Caco-2 (cell line): Measurements from ENCODE around the genes SRSF7 and MAP4K3.

- PRO-cap, result no peak
- RRBS, result no CpG with 5 or more reads among the region's 6 CpGs
These were observed 1.5 kb downstream of the ATL2 start for GRCh38 chr2:38375454-38376007.

- PRO-cap, result no peak
- RRBS, result no CpG with 5 or more reads among the region's 12 CpGs
These were observed 89.6 kb upstream of the ATL2 start for GRCh38 chr2:38466377-38467434.

GRCh38 chr2:38750797-38751534 lies at the start of gene SRSF7:
Gene SRSF7, minus strand, starts transcription at chr2:38751361.
- PRO-cap, result bidirectional peak, plus-strand start at chr2:38750908, minus-strand start at chr2:38750851; bidirectional peak, plus-strand start at chr2:38751467, minus-strand start at chr2:38751359
- RRBS, result 6% methylated on average over 7 of the region's 72 CpGs

DNA sequence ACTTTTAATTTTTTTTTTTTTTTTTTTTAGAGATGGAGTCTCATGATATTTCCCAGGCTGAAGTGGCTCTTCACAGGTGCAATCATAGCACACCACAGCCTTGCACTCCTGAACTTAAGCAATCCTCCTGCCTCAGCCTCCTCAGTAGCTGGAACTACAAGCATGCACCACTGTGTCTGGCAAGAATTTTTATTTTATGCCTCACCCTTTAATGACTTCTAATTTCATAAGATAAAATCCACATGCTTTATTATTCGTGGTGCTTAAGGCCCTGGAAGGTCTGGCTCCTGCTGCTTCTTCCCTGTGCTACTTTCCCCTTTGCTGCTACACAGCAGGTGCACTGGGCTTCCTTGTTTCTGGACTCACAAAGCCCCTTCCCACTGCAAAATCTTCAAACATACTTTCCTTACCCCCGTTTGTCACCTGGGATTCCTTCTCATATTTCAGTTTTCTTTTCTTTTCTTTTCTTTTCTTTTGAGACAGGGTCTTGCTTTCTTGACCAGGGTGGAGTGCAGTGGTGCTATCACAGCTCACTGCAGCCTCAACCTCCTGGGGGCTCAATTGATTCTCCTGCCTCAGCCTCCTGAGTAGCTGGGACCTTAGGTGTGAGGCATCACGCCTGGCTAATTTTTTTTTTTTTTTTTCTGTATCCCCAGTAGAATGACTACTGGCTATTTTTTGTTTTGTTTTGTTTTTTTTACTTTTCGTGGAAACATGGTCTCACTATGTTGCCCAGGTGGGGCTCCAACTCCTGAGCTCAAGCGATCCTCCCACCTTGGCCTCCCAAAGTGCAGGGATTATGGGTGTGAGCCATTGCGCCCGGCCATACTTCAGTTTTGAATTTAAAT lies 22.9 kb downstream of the DHX57 start:
- PRO-cap, result no peak
- RRBS, result no CpG with 5 or more reads among the region's 7 CpGs

GRCh38 chr2:38985215-38985954 lies 95.7 kb downstream of the ARHGEF33 start:
- PRO-cap, result no peak
- RRBS, result no CpG with 5 or more reads among the region's 6 CpGs

GRCh38 chr2:39051799-39052528 lies 68.9 kb downstream of the SOS1 start:
- PRO-cap, result no peak
- RRBS, result no CpG with 5 or more reads among the region's 4 CpGs

- PRO-cap, result no peak
- RRBS, result no CpG with 5 or more reads among the region's 9 CpGs
These were observed 28.9 kb downstream of the SOS1 start for GRCh38 chr2:39091564-39092686.

DNA sequence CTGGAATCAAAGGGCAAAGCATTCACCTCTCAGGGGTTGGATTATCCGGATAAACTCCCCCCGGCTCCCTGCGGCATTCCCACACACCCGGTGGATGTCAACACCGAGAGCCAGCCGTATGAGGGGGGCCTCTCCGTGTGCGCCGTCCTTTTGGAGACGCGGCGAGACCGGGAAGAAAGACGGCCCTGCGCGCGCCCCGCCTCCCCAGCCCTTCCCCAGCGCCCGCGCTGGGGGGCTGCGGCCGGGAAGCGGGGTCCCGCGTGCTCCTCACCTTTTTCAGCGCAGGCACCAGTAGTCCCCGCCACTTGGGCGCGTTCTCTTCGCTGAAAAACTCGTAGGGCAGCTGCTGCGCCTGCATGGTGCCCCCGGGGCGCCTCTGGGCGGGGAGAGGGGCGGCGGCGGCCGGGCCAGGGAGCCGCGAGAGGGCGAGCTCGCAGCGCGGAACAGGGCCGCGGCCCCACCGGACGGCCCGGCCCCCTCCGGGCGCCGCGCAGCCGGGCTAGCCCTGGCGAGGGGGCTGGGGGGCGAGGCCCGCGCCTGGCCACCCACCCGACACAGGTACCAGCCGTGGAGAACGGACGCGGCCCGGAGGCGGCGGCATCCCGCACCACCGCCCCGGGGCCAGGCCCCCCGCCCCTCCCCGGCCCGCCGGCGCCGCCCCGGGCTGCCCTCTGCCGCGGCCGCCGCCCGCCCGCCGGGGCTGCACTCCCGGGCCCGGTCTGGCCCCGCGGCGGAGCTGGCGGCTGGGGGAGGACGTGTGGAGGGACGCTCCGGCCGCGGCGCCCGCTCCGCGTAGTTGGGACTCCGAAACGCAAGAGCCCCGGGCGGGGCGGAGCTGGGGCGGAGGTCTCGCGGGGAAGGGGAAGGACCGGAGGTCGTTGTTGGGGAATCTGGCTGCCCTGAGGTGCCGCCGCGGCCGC lies 526 bp downstream of the SOS1 start:
- PRO-cap, result bidirectional peak, plus-strand start at position 148 of the sequence, minus-strand start at position 152 of the sequence; bidirectional peak, plus-strand start at position 571 of the sequence, minus-strand start at position 331 of the sequence
- RRBS, result 3% methylated on average over 82 of the region's 114 CpGs

DNA sequence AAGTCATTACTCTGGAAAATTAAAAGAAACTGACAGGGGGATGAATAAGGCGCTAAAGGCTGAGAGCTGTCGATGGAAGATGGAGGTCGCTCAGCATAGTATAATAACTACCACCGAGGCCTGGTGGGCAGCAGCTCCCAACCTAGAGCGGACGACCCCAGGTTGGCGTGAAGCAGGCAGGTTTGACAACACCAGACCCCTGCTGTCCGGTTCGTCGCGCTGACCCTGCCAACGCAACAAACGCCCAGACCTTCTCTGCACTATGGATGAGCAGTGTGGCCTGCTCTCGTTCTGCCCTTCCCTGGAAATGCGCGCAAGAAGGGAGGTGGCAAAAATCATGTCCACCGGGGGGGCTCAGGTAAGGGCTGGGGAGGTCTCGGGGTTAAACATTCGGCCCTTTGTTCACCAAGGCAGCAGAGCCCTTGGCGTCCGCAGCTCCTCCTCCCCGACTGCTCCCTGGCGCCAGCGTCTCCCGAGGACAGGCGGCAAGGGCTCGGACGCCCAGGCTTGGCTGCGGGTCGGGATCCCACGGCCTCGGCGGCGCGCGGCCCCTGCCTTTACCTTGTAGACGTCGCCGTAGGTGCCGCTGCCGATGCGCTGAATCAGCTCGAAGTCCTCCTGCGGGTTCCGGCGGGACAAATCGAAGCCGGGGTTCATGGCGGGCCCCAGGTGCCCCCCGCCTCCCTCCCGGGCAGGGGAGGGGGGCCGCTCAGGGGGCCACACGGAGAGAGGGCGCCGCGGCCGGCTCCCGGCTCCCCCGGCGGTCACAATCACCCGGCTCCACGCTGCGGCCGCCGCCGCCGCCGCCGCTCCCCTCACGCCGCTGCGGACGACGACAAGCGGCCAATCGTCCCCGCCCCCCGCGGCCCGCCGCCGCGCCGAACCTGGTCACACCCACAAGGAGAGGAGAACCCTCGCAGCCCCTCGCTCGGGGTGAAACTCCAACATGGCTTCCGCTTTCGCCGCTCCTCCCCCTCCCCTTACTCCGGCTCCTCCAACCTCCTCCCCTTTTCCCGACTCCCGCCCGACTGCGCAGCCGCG lies at the start of gene MAP4K3:
MAP4K3 (minus strand) TSS at position 955 of the 1,041 bp plus-strand sequence.
- PRO-cap, result bidirectional peak, plus-strand start at position 389 of the sequence, minus-strand start at position 308 of the sequence; bidirectional peak, plus-strand start at position 468 of the sequence, minus-strand start at position 451 of the sequence; bidirectional peak, plus-strand start outside the sequence, minus-strand start at position 948 of the sequence
- RRBS, result 2% methylated on average over 16 of the region's 97 CpGs

DNA sequence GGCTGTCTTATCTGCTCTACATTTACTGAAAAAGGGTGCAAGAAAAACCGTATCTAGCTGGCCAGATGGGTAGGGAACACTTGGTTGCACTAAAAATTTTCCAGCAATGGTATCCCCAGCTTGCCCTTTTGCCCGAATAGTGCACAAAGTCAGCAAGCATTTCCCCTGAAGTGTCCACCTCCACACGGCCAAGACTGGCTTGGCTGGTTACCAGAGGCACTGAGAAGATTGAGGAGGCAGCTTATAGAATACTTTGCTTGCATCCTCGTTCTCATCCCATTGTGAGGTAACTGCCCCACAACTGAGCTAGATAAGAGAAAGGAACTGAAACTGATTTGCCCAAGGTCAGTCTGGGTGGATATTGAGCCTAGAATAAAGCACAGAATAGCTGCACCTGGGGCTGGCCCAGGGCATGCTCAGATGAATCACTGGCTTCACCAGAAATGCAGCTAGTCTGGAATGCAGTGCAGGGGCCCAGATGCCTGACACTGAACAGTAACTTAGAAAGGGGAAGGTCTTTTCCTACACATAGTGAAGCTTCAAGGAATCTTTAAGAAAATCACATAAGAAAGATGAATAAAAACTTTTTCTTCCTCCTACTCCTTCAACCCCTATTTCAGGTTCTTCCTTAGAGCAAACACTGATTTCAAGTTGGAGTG lies 32.7 kb upstream of the MAP4K3 start:
- PRO-cap, result no peak
- RRBS, result no CpG with 5 or more reads among the region's 4 CpGs

- PRO-cap, result no peak
- RRBS, result no CpG with 5 or more reads among the region's 3 CpGs
These were observed 60.4 kb upstream of the MAP4K3 start for GRCh38 chr2:39497483-39497964.

GRCh38 chr2:39512103-39512778 lies 75.2 kb upstream of the MAP4K3 start:
- PRO-cap, result no peak
- RRBS, result no CpG with 5 or more reads among the region's 8 CpGs

- PRO-cap, result unidirectional peak, minus-strand start at chr2:40238416; unidirectional peak, minus-strand start at chr2:40238638
- RRBS, result no CpG with 5 or more reads among the region's 30 CpGs
These were observed 213.6 kb downstream of the SLC8A1 start for GRCh38 chr2:40238163-40238835.

DNA sequence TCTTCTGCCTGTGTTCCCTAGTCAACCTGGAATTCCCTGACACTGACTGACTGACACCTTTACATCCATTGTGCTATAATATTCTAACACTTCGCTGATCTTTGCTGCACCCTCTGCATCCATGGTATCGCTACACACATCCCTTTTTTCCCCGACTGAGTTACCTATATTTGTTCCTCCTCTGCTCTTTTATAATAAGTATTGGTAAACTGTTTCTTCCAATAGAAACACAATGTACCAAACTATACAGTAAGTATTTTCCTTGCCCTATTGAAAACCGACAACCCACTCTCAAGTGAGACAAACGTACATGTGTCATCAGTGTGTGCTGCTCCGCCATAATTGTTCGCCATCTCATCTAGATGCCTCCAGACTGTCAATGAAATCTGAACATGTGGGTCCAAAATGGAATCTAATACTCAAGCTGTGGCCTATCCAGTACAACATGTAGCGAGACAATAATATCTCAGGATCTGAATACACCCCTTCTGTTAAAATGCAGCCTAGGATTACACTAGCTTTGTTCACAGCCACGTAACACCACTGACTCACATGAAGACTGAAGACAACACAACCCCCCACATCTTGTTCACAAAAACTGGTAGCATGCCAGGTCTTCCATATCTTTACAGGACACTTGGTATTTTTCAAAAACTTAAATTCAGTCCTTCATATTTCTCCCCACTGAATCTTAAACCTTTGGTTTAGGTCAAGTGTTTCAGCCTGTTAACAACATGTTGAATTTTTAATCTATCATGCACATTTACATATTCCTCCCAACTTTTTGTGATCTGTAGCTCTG lies 84.4 kb downstream of the SLC8A1 start:
- PRO-cap, result no peak
- RRBS, result no CpG with 5 or more reads among the region's 9 CpGs

DNA sequence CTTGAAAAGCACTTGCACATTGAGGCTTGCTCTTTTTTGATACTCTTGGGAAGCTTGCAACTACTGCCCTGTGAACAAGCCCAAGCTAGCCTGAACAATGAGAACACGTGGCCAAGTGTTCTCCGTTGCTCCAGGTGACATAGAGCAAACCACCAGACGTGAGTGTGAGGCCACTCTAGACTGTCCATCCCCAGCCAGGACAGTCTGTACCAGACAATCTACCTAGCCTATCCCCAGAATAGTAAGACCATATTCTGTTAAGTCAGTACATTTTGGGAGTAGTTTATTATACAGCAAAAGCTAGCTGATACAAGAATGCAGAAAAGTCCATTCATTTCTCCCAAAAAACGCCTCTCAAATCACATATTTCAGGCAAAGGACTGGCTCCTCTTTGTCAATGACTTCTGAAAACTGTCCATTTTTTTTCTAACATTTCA lies 142.1 kb upstream of the PKDCC start:
- PRO-cap, result no peak
- RRBS, result no CpG with 5 or more reads among the region's 4 CpGs

DNA sequence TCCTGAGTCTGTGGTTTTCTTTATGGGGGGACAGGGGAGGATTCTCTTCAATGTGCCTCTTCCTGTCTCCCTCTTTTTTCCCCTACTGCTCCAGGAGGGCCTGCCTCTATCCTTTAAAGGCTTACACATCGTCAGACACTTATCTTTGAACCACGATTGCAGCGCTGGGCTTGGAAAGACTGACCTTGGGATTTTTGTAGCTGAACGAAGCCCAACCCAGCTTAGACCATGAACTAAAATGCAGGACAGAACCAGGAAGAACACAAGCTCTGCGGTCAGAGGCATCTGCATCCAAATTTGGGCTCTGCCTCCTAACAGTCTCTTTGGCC lies 7.0 kb upstream of the PKDCC start:
- PRO-cap, result no peak
- RRBS, result no CpG with 5 or more reads among the region's 5 CpGs

DNA sequence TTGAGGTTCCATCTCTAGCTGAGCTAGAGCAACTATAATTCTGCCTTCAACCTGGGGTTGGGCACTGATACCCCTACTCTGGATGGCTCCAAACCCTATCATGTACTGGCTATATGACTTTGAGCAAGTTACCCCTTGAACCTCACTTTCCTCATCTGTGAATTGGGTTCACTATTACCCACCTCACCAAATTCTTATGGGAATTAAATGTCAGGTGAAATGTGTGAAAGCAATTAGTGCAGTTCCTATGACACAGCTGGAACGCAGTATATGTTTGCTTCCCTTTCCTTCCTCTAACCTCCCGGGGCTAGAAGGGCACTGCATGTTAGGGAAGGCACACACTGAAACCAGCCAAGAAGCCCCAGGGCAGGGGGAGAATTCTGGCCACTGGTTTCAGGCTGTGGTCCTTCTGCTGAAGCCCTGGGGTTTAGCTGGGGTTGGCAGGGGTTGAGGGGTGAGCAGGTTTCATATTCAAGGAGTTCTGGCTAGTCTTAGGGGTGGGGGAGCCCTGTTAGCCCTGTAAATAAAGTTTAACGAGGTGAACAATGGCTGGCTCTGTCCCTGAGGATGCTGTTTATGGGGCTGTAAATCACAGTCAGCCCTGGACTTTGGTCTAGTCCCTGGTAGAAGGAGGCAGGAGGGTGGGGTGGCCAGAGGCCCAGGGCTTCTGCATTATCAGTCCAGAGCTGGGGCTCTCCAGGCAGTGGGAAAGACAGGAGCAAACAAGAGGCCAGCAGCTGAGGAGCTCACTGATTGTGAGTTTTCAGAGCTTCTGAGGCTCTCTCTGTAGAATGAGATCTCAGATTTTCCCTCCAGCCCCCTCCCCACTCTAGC lies 8.0 kb downstream of the PKDCC start:
- PRO-cap, result bidirectional peak, plus-strand start at position 703 of the sequence, minus-strand start at position 578 of the sequence
- RRBS, result no CpG with 5 or more reads among the region's 3 CpGs

GRCh38 chr2:42060649-42060955 lies 12.8 kb downstream of the PKDCC start:
- PRO-cap, result no peak
- RRBS, result no CpG with 5 or more reads among the region's 2 CpGs

DNA sequence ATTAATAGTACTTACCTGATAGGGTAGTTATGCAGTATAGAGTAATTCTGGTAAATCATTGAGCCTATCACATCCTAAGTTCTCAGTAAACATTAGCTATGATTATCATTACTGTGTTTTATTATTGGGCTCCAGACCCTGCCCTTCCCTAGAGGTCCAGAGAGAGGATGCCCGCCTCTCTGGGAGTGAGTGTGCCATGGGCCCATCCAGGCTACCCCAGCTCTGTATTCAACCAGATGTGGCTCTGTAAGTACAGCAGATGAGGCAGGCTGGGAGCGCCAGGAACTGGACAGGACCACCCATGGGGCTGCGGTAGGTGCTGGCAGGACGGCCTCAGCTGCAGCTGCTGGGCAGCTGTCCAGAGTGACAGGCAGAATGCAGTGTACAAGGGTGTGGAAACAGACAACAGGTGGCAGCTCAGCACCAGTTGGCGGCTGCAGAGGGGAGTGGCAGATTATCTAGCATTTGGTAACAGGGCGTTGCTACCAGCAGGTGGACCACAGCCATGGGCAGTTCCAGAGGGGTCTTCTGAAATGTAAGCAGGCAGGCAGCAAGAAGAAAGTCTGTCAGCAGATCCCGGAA lies 24.4 kb downstream of the PKDCC start:
- PRO-cap, result no peak
- RRBS, result 96% methylated on average over 1 of the region's 7 CpGs

DNA sequence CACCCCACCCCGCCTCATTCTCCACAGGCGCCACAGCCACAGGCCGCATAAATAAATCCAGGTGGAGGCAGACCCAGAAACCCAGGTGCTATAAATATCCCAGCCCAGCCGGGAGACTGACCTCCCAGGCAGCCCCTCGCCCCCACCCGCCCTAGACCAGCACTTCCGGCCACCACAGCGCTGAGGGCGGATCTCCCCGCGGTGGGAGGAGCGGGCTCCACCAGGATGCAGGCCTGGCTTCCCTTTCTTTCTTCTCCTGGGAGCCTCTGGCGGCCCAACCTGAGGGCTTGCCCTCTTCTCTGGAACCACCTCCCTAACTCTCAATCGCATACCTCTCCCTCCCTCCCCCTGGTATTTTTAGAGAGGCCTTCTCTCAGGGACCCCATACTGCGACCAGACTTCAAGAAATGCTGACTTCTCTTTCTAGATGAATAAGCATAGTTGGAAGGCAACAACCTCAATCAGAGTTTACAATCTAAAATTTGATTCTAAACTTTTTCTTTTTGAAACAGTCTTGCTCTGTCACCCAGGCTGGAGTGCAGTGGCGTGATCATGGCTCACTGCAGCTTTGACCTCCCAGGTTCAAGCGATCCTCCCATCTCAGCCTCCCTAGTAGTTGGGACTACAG lies 54.9 kb downstream of the PKDCC start:
- PRO-cap, result bidirectional peak, plus-strand start at position 251 of the sequence, minus-strand start at position 118 of the sequence
- RRBS, result 10% methylated on average over 4 of the region's 17 CpGs